Skin of body (tissue), 2 donors: ENCODE measurements around a stretch of chr4.

DNA sequence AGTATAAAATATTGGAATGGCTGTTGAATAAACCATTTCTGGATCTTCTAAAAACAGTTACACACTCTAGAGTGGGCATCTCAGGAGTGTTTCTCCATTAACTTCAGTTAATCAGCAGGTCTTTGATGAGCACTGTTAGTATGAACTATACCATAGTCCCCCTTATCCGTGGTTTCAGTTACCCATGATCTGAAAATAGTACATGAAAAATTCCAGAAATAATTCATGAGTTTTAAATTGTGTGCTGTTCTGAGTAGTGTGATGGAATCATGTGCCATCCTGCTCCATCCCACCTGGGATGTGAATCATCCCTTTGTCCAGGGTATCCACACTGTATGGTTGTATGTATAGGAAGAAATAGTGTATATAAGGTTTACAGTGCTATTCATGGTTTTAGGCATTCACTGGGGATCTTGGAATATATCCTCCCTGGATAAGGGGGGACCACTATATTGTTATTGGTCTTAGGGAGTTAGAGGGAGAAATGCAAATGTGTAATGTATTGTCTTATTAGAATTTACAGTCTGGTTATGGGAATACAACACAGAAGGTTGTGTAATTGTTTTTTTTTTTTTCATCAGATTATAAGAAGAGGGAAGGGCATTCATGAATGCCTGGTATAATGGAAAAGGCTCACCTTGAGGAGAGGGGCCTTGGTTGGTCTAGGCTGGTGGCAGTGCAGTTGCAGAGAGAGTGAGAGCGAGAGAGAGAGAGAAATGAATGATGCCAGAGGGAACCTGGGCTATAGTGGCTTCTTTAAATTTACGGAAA lies 24.6 kb downstream of the ARHGAP10 start:
- RAMPAGE, long total RNA = no peak

DNA sequence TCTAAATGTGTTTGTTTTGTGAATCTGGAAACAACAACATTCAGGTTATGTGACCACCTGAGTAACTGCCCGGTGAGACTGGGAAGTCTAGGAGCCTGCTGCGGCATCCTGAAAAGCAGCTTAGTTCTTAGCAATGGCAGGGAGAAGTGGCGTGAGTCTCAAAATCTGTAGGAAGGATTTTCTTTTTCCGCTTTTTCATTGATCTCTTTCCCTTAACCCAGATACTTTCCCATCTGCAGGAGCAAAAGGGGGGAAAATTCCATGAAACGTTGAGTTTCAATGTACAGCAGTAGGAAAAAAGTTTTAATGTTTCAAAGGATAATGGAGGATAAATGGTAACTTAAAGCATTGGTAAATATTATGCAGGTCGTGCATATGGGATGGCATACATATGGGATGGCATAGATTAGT lies 54.4 kb downstream of the ARHGAP10 start:
- RAMPAGE, long total RNA = no peak

DNA sequence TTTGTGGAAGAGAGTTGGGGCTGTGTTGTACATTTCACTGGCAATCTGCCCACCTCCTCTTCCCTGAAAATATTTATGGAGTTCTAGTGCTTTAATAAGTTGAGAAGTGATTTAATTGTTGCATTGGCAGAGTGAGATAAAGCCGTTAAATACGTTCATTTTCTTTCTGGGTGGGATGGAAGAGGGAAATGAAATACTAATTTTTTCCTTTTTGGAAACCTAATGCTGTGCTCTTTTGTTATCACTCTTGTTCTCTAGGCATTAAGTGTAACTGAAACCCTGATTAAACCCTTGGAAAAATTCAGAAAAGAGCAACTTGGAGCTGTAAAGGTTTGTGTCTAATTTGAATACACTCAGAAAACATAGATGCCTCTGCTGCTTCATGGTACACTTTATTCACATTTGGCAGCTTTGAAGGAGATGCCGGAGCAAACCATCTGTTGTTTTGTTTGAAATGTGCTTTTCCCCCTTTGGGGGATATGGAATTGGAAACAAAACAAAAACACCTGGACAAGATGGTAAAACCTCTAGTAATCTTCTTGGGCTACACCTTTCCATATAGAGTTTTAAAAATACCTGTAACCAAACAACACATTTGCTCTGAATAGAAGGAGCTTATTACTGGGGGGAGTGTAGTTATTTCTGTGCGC lies 115.1 kb downstream of the ARHGAP10 start:
- RAMPAGE, long total RNA = no peak

GRCh38 chr4:147866222-147867061 lies 134.6 kb downstream of the ARHGAP10 start:
- RAMPAGE, long total RNA = no peak

DNA sequence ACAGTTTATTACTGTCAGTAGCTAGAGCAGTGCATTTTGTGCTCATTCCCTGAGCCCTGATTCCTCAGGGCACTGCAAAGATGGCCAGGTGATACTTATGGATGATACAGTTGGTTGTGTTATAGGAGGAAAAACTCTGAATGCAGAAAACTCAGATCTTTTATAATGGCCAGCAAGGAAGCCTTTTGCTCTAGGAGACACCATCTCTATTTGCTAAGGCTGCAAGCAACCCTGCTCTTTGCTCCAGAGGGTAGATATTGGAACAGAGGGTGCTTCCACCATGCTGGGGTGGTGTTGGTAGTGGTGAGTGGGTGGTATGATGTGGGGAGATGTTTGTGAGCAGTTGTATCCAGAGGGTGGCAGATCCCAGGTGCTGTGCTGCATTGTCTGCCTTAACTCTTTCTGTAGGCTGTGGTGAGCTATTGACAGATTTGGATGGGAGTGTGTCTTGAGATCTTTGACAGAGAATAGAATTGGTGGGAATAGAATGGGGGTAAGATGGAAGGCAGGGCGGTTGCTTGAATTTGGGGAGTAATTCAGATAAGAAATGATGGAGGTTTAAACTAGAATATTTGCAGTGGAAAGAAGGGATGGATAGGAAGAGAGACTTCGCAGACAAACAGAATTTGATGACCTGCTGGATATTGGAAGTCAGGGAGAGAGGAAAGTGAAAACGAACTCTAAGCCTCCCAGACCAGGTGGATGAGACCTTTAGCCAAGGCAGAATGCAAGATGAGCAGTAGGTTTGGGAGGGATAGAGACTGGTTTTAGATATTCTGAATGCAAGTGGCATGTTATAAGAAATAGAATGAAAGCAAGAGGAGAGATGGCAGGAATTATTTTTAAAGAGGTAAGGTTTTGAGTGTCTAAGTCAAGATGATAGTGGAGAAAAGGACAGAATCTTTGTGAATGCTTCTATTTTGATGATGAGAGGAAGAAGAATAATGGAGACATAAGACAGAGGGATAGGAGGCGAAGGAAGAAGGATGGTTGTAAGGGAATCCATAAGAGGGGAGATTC lies 194.2 kb downstream of the ARHGAP10 start:
- RAMPAGE, long total RNA = no peak

DNA sequence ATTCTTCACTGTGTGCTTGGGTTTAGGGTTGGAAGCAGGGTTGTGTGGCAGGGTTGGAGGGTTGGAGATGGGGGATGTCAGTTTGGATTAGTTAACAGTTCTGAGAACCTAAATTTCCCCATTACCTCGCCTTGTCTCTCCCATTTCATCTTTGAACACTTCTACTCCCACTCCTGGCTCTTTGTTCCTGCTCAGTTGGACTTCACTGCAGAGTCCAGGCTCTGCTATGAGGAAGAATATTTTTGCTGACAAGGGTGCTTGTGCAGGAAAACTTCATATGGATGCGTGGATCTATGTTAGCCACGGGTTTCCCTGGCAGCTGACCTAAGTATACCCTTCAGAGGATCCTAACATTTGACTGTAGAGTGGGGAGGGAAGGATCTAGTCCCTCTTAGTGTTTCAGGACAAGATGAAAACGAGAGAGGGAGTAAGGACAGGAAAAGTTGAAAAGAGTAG lies 238.1 kb downstream of the ARHGAP10 start:
- RAMPAGE, long total RNA = no peak

- RAMPAGE, long total RNA = no peak
Measured at GRCh38 chr4:148060365-148061513, 328.9 kb downstream of the ARHGAP10 start.

DNA sequence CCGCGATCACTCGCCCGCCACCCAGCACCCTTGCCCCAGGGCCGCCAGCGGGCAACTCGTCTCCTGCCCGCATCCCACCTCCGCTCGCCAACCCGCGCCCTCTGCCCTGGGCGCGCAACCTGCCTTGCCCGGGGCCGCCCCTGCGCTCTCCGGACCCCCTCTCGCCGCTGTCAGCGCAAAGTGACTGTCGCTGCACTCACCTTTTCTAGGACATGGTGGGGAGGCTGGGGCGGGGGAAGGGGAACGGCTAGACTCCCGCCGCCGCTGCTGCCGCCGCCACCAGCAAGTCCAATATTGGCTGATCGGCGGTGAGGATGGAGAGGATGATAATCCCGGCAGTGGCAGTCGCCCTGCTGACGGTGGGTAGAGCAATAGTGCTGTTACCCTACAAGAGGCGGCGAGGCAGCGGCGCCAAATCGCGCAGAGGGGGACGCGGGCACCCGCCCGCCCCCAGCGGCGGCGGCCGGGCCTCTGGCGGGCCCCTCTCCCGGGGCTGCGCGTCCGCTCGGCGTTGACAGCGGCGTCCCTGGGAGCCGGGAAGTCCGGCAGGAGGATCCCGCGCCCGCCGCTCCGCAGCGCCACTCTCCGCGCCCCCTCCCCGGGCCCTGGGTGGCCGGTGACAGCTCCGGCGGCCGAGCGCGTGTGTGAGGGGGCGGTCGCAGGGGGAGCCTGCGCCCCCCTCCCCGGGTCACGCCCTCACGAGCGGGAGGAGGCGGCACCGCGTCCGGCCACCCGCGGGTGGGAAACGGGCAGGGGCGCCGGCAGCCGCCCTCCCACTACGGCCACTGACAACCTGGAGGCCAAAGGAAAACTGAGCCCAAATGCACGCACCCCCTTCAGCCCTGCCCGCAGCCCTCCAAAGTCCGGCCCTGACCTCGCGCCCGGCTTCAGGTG lies 2.4 kb upstream of the NR3C2 start:
- RAMPAGE, long total RNA = no peak

DNA sequence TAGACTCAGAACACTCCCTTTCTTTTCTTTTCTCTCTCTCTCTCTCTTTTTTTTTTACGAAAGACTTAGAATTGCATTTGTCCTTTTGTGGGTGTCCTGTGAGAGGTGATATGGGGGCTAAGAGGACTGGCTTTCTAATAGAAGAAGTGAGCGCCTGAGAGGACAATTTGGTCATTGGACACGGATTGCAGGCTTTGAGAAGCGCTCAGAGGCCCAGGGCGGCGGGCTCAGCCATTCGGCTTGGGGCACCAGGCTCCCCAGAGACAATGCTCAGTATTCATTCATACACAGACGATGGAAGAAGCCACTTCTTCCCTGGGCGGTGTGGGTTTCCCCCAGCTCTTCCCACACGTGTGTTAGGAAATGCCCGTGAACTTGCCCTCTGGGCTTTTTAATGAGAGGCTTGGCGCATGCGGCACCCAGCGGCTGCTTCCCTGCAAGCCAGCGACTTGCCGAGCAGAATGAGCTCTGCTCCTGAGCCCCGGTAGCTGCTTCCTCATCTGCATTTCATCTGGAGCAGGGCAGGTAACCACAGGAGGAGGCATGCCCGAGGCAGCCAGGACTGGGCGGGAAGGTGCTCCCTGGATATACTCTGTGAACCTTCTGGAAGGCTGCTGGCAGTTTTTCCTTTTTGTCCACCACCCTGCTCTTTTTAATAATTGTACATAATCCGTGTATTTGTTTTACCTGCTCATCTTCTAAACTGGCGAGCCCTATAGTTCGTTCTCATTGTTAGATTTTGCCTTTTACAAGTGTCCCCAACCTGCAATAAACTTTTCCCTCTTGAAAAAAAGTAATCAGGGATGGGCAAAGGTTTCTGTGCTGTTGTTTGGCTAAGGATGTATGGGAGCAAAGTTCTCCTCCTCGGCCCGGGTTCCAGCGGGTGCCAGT lies 178.6 kb downstream of the DCLK2 start:
- RAMPAGE, long total RNA = no peak

DNA sequence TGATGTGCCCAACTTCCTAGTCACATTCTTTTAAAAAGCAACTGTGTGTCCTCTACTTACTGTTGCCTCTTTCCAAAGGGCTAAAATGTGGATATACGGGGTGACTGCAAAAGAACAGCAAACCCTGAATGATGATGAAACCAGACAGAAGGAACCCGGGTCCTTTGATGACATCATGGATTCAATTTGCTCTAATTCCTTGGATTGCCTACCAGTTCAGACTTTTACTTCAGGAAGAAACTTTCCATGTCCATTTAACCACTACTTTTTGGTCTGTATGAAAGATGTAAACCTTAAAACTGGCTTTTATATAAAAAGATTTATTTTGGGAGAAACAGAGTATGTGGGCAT lies 190.9 kb upstream of the MAB21L2 start:
- RAMPAGE, long total RNA = no peak

GRCh38 chr4:150641045-150641569 lies 59.2 kb downstream of the MAB21L2 start:
- RAMPAGE, long total RNA = no peak

- RAMPAGE, long total RNA = no peak
Measured at GRCh38 chr4:150649379-150649949, 67.5 kb downstream of the MAB21L2 start.

DNA sequence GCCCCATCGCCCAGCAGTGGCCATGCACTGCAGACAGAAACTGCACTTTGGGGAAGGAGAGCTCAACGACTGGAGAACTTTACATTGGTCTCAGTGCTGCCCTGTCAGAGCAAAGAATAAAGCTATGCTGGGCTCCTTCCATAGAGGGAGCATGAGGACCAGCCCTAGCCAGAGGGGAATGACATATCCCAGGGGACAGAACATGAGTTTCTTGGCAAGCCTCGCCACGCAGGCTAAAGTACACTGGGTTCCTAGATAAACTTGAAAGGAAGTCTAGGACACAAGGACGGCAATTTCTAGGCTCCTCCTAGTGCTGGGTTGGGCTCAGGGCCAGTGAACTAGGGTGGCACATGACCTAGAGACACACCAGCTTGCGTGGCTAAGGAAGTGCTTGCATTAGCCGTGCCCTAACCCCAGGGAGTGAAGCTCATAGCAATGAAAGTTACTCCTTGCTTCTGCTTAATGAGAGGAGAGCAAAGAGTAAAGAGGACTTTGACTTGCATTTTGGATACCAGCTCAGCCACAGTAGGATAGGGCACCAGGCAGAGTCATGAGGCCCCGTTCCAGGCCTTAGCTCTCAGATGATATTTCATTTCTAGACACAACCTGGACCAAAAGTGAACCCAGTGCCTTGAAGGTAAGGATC lies 141.0 kb downstream of the MAB21L2 start:
- RAMPAGE, long total RNA = no peak

DNA sequence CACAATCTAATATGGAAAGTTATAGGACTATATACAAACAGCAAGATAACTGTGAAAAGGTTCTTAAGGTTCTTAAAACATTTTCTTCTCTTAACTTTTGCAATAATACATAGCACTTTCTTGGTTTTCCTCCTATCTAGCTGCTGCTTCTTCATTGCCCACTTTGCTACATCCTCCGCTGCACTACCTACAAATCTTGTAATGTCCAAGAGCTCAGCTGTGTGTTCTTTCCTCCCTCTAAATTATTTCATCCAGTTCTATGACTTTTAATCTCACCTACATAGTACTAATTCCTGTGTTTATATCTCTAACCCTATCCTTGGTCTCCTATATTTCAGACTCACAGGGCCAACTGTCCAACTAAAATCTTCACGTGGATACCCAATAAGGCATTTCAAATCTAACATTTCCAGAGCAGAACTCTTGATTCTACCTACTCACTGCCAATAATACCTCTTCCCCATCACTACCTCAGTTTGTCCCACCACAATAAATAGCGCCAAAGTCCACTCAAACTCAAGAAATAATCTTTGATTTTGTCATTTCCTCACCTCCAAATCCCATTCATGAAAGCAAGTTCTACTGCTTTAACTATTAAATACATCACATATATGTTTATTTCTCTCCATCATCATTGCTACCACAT lies 165.7 kb downstream of the MAB21L2 start:
- RAMPAGE, long total RNA = no peak

DNA sequence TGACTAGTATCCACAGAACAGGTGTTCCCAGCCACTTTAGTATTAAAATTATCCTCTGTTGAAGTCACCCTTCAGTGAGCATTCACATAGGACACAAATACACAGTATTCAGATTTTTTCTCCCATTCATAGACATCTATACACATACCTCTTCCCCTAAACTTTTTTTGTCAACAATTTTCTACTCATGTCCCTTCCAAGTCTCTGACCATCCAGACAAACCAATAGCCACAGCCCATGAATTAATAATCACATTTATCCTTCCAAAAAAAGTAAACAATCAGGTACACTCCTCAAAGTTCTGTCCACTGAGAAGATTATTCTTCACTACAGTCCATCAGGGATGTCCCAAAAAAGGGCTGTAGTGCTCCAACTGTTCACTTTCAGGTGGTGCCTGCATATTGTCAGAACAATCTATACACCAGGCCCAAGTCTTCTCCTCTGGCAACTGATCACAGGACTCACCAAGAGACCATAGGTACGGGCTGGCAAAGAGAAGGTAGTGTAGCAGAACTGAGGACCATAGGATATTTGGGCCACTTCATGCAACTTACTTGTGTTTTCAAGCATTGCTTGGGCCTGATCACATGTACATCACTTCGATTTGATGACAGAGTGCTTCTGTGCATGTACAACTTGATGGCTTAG lies 190.0 kb downstream of the MAB21L2 start:
- RAMPAGE, long total RNA = no peak

DNA sequence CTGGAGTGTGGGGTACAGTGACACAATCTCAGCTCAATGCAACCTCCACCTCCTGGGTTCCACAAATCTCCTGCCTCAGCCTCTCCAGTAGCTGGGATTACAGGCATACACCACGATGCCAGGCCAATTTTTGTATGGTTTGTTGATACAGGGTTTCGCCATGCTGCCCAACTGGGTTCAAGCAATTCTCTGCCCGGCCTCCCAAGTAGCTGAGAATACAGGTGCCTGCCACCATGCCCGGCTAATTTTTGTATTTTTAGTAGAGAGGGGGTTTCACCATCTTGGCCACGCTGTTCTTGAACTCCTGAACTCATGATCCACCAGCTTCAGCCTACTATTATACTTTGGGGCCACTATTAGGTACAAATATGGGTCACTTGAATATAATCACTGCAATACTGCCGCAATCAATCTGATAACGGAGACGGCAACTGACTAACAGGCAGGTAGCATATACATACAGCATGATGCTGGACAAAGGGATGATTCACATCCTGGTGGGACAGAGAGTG lies 11.1 kb downstream of the LRBA start:
- RAMPAGE, long total RNA = no peak

DNA sequence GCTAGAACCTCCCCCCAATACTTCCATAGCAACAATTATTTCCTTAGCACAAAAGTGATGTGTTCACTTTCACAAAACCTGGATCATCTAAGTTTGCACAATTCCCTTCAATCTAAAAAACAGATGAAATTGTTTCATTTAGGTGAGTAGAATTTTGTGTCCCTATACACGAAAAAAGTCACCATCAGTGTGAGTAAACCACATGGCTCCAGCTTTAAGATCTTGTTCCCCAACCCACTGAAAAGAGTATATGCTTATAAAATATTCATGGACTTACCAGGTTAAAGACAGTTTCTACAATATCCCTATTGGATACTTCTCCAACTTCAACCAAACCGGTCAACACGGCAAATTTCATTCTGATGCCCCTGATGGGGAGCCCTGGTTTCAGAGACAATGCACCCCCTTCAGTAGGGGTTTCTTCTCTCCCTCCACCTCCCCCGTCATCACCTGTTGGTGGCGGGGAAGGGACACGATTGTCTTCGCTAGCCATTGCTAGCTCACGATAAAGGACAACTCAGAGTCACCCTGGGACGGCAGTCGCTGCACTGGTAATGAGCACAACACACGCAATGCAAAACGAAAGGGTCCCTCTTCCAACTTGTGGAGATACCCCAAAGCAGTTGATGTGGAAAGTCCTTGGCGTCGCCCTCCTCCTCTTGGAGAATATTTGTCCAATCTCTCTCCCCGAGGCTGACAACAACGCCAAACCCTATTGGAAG lies 773 bp downstream of the LRBA start:
- RAMPAGE, long total RNA = no peak

GRCh38 chr4:151035213-151035559 lies 20.1 kb upstream of the LRBA start:
- RAMPAGE, long total RNA = no peak

- RAMPAGE, long total RNA = no peak
Measured at GRCh38 chr4:151113442-151114958, 14.6 kb downstream of the RPS3A start.

DNA sequence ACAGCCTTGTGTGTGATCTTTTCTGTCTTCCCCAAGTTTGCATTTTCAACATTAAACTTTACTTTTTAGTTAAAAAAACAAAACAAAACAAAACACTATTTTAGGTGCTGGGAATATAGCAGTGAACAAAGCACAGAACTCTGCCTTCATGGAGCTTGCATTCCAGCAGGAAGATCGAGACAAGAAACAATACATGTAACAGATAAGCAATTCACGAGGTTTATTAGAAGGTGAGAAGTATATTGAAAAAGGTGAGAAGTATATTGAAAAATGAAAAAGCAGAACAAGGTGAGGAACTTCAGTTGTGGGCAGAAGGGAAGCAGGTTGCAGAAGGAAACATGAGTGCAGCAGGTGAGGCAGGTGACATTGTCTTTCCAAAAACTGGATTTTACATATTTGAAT lies 68.5 kb downstream of the RPS3A start:
- RAMPAGE, long total RNA = no peak